Neuron (in vitro differentiated cells): ENCODE measurements around a stretch of chr3.

DNA sequence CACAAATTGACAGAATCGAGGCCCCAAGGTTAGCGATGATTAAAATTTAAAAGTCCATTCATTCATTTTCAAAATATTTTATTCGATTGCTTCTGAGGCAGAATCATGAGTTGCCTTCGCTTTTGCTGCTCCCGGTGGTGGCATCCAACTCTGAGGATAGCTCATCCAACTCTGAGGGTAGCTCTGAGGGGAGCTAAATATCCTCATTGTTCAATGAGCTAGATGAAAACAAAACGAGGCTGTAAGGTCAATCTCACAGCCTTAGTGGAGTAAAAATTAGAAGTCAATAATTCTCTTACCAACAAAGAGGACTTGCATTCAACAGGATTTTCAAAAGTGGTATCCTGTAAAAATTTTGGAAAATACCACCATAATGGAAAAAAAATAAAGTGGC is 869 bp upstream of the CHL1 start:
- PRO-cap: no peak

DNA sequence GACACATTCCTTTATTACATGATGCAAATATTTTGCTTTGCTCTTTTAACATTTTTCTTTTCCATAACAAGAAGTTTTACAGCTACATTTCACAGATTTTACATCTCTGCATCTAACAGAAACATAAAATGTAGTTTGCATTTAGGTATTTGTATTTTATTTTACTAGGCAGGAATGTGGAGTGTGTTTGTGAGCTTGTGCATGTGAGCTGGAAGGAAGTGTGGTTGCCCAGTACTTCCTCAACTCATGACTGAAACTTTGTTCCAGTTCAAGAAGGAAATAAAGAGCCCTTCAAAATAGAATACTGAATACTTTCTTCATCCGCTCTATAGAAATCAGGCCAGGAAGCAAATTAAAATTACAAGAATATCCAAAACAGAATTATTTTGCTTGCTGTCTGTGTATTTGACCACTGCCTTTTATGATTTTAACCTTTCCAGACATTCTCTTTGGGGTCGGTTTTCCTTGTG is 81.3 kb downstream of the CHL1 start:
- PRO-cap: no peak

DNA sequence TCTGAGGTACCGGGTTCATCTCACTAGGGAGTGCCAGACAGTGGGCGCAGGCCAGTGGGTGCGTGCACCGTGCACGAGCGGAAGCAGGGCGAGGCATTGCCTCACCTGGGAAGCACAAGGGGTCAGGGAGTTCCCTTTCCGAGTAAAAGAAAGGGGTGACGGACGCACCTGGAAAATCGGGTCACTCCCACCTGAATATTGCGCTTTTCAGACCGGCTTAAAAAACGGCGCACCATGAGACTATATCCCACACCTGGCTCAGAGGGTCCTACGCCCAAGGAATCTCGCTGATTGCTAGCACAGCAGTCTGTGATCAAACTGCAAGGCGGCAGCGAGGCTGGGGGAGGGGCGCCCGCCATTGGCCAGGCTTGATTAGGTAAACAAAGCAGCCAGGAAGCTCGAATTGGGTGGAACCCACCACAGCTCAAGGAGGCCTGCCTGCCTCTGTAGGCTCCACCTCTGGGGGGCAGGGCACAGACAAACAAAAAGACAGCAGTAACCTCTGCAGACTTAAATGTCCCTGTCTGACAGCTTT is 49.8 kb upstream of the SETMAR start:
- PRO-cap: unidirectional peak, plus-strand start at position 145 of the sequence

- PRO-cap: no peak
These were observed 8.3 kb downstream of the SETMAR start for GRCh38 chr3:4311375-4311976.

- PRO-cap: unidirectional peak, minus-strand start at chr3:4418120
These were observed 49.2 kb downstream of the SUMF1 start for GRCh38 chr3:4417823-4418342.

DNA sequence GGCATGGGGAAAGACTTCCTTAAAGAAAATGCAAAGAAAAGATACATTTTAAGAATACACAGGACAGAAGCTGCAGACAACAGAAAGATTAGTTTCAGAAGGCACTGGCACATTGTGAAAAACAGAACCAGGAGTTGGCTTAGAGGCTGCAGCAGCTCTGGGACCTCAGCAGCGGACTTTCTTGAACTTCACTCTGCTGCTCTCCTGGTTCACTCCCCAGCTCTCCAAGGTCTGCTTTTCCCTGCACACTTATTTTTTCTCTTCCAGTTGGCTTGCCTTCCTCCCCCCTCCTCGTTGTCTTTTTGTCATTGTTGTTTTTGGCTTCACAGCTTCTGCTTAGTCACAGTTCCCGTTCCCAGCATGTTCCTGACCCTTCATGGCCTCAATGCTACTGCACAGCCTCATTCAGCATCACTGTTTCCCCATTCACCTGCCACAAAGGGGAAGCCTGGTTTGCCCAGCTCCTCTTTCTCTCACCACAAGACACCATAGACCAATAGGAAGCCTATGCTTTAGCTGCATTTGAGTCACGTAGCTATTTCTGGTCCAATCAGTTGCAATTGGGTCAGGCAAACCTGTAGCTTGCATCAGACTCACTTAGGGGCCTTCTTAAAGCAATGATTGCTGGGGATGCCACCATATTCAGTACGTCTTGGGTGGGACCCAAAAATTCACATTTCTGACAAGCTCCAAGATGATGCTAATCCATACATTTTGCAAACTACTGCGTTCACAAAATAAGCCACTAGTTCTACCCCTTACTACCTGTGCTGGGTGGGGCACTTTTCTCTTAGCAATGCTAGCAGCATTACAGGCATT is 7.7 kb upstream of the SUMF1 start:
- PRO-cap: no peak

DNA sequence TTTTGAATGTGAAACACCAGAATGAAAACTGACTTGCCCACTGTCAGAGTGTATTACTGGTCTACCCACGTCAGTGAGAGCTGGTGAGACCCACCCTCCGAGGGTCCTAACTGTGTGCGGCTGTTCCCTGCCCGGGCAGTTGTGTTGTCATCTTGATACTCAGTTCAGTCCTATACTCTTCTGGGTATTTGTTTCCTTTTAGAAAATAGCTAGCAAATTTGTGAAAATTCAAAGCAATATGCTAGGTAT is 91.7 kb downstream of the ITPR1 start:
- PRO-cap: no peak

DNA sequence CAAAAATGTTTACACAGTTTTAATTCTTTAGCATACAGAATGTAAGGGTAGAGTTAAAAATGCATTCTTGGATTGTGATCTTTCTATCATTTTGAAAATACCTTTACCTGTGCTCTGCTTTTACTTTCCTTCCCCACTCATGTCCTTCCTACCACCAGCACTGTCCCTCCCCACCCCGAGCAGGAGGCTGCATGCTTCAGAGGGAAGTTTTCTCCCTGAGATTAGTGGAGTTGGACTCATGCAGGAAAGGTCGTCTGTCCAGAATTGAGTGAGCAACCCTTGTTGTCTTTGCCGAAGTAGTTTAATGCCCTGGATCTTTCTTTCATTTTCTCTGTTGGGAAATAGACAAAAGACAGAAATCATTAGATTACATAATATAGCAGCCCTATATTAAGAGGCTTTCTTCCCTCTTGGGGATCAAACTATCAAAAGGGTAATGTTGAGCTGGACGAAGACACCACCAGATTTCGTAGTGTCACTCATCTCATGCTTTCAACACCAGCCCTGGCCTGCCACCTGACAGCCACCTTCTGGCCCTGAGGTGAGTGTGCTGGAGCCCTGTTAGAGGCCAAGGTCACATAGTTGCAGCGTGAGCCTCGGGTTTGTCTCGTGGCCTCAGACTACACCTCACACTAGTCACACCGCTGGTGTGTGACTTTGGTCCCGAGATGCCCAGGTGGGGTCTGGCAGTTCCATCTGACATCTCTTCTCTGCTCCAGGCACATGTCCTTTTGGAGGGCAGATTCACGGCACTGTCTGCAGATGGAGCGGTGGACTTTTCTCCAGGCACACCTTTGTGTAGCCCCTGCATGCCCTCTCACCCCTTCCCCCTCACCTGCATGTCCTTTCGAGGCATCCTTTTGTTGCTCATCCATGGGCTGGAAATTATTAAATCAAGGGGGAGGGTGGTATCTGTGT is 231.0 kb downstream of the ITPR1 start:
- PRO-cap: no peak

DNA sequence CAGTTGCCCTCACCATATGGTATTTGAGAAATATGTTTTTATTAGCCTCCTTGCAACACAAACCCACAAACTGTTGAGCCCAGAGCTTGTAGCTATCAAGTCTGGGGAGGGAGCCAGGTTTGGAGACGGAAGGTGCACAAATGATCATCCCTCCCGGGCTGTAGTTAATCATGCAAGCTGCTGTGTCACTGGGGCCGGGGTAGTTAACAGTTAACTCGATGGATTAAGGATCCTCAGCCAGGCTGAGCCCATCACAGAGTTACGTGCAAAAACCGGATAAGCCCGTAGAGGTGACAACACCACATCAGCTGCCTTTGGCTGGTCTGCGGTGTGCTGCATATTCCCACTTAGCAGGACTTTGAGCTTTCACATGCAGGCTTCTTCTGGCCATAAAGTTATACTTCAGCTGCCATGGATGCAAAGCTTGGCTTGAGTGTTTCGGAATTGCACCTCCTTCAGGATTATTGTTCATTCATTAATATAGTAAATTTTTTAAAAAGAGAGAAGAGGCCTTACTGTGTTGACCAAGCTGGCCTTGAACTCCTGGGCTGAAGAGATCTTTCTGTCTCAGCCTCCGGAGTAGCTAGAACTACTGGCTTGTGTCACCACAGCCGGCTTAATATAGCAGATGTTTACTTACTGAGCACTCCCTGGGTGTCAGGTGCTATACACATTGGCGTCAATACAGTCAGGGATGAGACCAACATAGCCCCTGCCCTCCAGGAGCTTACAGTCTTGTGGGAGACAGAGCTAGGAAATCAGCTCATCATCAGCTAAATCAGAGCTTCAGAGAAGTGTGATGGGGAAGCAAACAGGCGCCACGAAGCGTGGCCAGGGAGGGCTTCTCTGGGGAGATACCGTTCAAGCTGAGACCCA is 226.8 kb upstream of the BHLHE40 start:
- PRO-cap: no peak

DNA sequence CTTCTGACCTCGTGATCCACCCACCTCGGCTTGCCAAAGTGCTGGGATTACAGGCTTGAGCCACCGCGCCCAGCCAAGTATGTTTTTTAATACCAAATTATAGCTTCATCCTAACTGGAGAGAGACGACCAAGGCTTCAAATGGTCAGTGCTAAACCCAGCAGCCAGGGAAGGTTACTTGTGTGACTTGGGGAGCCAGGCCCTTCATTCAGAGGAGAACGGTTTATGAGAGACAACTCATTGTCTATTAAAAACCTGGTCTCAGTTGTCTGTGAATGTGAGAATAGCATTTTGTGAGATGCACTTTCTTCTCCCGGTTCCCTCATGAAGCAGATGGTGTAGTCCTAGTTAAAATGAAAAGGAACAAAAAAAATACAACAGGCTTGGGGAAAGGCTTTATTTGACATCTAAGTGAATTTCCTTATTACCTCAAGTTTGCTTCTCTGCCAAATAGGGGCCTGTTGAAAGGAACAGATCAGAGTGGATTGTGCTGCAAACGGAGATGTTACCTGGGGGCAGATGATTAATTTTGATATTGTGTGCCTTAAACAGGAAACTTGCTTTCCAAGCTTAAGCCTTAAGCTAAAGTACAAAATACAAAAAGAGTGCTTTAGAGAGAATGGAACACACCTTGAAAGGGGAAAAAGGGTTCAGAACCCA is 202.8 kb upstream of the BHLHE40 start:
- PRO-cap: no peak

- PRO-cap: no peak
These were observed 164.6 kb upstream of the BHLHE40 start for GRCh38 chr3:4814127-4815597.

GRCh38 chr3:4818556-4819542 is 160.4 kb upstream of the BHLHE40 start:
- PRO-cap: no peak

- PRO-cap: no peak
These were observed 150.4 kb upstream of the BHLHE40 start for GRCh38 chr3:4828588-4829398.

- PRO-cap: no peak
These were observed 3.5 kb downstream of the BHLHE40 start for GRCh38 chr3:4982709-4983214.

DNA sequence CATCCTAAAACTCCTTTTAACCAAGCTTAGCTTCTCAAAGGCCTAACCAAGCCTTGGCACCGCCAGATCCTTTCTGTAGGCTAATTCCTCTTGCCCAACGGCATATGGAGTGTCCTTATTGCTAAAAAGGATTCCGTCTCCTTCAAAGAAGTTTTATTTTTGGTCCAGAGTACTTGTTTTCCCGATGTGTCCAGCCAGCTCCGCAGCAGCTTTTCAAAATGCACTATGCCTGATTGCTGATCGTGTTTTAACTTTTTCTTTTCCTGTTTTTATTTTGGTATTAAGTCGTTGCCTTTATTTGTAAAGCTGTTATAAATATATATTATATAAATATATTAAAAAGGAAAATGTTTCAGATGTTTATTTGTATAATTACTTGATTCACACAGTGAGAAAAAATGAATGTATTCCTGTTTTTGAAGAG is 5.4 kb downstream of the BHLHE40 start:
- PRO-cap: no peak

DNA sequence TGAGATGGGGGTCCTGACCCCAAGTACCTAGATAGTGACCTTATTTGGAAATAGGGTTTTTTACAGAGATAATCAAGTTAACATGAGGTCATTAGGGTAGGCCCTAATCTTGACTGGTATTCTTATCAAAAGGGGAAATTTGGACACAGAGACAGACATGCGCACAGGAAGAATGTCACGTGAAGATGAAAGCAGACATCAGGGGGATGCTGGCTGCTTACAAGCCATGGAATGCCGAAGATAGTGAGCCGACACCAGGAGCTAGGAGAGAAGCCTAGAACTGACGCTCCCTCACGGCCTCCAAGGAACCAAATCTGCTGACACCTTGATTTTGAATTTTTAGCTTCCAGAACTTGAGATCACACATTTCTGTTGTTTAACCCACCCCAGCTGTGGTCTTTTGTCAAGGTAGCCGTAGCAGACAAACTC is 17.1 kb downstream of the BHLHE40 start:
- PRO-cap: no peak

DNA sequence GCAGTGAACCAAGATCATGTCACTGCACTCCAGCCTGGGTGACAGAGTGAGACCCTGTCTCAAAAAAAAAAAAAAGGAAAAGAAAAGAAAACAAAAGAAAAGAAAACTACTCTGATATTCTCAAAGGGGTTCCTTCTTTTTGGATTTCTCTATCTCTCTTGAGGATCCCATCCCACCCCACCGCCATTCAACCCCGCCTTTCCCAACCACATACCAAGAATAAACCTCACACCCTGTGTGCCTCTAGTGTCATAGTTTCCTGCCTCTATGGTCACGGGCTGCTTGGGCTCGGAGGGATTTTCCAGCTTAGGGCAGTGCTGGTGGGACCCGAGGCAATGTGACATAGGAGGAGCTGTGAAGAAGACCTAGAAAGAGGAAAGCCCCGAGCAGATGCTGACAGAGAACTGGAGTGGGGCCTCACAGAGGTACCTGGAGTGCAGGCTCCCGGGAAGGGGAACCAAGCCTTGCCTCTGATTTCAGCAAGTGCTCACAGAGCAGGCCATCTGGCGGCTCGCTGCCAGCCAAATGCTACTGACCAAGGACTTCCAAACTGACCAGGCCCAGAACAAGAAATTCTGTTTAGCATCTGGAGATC is 27.5 kb downstream of the BHLHE40 start:
- PRO-cap: no peak

GRCh38 chr3:5081907-5082287 is 40.2 kb upstream of the ARL8B start:
- PRO-cap: no peak

DNA sequence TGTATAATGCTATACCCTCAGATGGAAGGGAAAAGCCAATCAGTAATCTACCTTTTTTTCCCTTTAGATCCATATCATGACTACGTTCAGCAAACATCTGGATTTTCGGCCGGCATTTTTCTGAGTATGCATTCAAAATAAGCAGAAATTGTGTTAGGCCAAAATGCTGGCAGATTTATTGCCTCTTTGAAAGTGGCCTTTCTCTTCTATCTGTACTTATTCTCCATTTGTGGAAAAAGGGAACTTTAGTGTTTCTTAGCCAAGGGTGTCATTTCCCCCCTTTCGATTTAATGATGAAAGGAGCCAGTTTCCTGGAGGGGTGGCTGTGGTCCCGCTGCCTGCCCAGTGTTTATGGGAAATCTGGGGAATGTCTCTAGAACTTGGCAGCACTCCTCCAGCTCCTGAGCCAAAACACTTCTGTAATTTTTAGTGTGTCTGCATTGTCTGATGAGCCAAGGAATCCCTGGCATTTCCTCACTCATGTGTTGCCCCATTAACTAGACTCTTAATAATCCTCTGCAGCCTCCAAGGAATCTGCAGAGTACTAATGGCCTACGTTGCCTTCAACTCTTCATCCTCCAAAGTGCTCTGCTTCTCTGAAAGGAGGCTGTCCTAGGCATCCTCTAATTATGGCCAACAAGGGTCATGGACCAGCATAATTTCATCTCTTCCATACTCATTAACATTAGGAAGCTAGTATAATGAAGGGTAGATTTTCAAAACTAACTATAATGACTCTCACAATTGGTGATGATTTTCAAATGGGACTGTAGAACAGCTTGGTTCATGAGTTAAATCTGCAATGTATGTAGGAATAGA is 448.8 kb downstream of the GRM7 start:
- PRO-cap: no peak

- PRO-cap: no peak
These were observed 644.2 kb downstream of the GRM7 start for GRCh38 chr3:7505152-7505512.